Measurements from ENCODE around the genes TSC22D4 and EPHB4.

- PRO-cap, result no peak
Measured at GRCh38 chr7:100374594-100374890, 1.3 kb downstream of the PILRA start.

- PRO-cap, result bidirectional peak, plus-strand start at chr7:100430362, minus-strand start at chr7:100430299
Measured at GRCh38 chr7:100429958-100430597, 447 bp downstream of the MEPCE start.

- PRO-cap, result bidirectional peak, plus-strand start at chr7:100479576, minus-strand start at chr7:100479178
Measured at GRCh38 chr7:100478661-100479718, at the start of gene TSC22D4. TSC22D4 (minus strand) TSS chr7:100479214.

- PRO-cap, result no peak
Measured at GRCh38 chr7:100539659-100539949, 601 bp downstream of the AGFG2 start.

- PRO-cap, result no peak
Measured at GRCh38 chr7:100572930-100573298, 786 bp downstream of the SAP25 start.

DNA sequence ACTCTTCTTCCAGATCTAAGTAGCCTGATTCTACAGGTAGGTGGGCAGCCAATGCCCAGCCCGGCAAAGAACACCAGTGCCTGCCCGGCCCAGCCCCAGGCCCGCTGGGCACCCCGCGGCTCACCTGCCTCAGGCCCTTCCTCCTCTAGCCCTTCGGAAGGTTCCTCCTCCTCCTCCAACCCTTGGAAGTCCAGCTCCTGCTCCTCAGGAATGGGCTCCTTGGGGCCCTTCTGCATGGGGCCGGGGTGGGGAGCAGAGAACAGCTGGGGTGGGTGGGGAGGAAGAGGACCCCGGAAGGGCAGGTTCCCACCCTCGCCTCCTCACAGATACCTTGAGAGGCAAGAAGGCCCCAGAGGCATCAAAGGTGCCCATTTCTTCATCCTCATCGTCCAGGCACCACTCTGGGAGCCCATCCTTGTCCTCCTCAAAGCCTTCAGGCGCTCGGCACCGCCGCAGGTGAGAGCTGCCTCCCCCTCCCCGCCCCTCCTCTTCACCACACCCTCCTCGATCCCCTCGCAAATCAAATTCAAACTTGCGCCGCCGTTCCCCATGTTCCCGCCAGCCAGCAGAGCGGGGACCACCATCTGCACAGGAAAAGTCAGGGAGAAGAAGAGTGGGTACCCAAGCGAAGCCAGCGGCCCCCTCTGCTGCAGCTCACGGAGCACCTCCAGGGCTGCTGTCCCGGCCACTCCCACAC lies 8.1 kb downstream of the GIGYF1 start:
- PRO-cap, result no peak

DNA sequence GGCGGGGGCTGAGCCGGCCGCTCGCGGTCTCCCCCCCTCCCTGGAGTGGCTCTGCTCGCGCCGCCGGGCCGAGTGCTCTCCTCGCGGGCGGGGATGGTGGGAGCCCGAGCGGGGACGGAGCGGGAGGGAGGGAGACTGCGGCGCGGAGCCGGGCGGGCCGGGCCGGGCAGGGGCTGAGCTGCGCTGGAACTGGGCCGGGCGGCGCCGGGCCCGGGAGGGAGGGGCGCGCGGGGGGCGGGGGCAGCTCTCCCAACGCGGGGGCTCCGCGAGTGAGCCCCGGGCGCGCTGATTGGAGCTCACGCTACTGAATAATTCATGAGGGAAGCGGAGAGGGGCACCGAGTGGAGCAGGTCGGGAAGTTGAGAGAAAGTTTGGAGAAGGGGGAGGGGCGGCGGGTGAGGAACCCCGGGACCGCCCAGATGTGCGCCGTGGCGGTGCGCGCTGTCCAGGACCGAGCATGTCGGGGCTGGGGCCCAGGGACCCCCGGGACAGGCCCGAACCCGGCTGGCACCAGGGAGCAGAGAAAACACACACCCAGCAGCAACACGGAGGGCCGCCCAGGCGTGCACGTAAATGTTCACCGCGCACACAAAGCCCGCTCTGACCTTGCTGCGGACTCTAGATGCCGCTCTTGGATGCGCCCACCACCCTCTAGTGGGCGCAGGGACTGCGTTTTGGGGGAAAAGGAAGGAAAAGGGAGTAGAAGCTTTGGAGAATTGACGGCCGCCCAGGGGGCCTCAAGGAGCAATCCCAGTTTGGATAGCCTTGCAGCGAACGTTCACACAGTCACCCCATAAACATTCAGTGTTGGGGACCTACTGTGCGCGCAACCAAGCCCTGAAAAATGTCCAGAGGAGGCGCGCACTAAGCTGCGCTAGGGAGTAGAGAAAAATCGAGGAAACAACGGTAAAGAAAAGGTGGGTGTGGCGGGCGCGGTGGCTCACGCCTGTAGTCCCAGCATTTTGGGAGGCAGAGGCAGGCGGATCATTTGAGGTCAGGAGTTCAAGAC lies at the start of gene EPHB4:
Gene EPHB4 (minus strand): TSS at position 191 of the 1,009 bp plus-strand sequence.
- PRO-cap, result bidirectional peak, plus-strand start at position 376 of the sequence, minus-strand start at position 191 of the sequence

DNA sequence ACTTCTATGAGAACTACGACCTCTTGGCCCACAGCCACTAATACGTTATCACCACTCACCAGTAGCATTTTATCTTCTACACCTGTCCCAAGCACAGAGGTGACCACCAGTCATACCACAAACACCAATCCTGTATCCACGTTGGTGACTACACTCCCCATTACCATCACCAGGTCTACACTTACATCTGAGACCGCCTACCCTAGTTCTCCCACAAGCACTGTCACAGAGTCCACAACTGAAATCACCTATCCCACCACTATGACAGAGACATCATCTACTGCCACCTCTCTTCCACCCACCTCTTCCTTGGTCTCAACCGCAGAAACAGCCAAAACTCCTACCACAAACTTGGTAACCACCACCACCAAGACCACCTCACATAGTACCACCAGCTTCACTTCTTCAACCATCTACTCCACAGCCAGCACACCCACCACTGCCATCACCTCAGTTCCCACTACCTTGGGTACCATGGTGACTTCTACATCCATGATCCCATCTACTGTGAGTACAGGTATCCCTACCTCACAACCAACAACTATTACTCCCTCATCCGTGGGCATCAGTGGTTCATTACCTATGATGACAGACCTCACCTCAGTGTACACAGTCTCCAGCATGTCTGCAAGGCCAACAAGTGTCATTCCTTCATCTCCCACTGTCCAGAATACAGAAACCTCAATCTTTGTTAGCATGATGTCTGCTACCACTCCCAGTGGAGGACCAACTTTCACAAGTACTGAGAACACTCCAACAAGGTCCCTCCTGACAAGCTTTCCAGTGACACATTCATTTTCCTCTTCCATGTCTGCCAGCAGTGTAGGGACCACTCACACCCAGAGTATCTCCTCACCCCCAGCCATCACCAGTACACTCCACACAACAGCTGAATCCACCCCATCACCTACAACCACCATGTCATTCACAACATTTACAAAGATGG lies 6.9 kb downstream of the MUC3A start:
- PRO-cap, result no peak

DNA sequence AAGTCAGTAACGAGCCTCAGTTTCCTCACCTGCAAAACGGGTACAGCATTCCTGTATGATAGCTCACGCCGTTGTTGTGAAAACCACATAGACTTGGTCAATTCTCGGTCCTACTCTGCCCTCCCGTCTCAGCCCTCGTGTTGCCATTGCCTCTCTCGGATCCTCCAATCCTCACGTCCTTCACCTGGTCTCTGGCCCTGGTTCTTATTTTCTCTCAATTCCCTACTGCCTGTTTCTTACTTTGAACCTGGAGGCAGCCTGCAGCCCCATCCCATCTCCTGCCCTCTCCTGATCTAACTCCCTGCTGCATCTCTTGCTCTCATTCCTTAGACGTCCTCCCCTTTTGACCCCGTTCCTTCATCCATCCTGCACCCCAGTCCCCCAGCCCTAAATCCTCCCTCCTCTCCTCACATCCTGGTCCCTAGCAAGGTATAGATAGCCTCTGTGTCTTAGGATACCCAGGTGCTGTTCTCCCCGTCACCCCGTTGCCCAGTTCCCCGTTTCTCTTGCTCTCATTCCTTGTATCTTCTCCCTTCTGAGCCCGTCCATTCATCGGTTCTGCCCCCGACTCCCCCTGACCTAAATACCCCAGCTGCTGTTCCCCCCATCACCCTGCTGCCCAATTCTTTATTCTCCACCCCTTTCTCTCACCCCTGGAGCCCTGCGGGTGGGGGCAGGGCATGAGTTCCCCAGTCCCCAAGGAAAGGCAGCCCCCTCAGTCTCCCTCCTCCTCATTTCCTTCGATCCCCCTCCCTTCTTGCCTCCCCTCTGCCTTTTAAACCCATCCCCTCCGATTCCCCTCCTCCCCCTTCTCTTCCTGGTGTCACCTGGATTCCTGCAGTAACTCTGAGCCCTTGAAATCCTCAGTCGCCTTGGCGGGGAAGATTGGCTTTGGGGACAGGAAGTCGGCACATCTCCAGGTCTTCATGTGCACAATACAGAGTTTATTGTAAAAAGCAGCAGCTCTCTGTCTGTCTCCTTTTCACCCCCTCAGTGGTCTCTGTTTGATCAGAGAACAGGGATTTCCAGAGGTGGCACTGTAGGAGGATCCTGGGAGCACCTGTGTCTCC lies 1.6 kb upstream of the MUC12 start:
- PRO-cap, result no peak

DNA sequence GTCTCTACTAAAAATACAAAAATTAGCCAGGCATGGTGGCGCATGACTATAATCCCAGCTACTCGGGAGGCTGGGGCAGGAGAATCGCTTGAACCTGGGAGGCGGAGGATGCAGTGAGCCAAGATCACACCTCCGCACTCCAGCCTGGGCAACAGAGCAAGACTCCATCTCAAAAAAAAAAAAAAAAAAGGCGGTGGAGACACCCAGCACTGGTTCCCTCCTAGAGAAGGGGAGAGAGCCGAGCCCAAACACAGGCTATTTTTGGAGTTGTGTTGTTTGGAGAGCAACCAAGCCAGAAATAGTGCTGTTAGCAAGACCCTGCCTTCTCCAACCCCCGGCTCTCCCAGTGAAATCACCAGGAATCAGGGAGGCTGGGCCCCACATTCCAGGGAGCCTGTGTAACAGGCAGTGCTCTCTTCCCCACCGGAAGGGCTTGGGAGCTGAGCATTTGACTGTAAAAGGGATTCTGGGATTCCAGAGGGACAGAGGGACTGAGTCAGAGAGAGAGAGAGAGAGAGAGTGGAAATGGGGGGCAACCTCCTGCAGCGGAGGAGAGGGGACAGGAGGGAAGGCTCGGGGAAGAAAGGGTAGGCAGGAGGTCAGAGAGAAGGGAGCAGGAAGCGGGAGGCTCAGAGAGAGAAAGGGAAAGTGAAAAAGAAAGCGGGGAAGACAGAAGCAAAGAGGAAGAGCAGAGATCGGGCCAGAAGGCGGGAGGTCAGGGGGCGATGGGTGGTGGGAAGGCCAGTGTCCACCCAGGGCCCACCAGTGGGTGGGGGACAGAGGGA lies 5.0 kb upstream of the SERPINE1 start:
- PRO-cap, result bidirectional peak, plus-strand start at position 703 of the sequence, minus-strand start at position 348 of the sequence

- PRO-cap, result no peak
Measured at GRCh38 chr7:101136765-101137432, 10.0 kb downstream of the SERPINE1 start.

DNA sequence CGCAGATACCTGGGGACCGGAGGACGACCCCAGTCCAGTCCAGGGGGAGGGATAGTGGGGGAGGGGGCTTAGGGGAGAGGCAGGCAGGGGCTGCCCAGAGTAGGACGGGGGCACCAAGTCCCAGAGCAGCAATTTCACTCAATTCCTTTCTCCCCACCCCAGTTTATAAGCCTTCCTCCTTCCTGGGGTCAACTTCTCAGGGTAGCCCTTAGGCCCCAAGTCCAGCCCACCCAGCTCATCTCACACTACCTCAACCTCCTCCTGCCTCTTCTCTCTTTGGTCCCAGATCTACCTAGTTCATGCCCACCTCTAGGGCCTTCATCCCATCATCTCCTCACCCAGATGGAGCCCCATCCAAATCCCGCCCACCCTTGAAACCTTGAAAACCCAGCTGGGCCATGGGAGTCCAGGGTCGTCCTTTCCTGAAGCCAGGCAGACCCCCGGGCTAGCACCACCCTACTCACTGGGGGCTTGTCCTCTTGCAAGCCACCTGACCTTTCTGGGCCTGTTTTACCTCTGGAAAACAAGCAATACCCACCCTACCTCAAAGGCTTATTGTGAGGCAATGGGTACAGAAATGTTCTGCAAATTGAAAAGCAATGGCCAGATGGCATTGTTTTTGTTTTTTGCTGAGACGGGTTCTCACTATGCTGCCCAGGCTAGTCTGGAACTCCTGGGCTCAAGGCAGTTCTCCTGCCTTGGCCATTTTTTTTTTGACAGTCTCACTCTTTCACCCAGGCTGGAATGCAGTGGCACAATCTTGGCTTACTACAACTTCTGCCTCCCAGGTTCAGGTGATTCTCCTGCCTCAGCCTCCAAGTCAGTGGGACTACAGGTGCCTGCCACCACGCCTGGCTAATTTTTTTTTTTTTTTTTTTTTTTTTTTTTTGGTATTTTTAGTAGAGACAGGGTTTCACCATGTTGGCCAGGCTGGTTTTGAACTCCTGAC lies 4.4 kb downstream of the CLDN15 start:
- PRO-cap, result no peak

DNA sequence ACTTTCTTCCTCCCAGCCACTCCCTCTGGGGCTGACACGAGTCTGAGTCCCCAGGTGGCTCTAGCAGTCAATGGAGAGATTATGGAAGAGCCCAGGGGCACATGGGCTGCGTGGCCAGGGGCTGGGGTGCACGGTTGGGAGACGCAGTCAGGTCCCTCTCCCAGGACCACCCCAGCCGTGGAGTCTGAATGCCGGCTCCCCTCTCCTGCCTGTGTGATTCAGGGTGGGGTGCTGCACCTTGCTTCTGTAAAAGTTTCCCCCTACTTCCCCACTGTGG lies 1.9 kb downstream of the CLDN15 start:
- PRO-cap, result bidirectional peak, plus-strand start at position 70 of the sequence, minus-strand start outside the sequence; bidirectional peak, plus-strand start at position 214 of the sequence, minus-strand start at position 170 of the sequence

GRCh38 chr7:101238683-101239069 lies 1.1 kb upstream of the CLDN15 start:
- PRO-cap, result bidirectional peak, plus-strand start at chr7:101238804, minus-strand start at chr7:101238638

GRCh38 chr7:101349104-101349690 lies 13.5 kb upstream of the COL26A1 start:
- PRO-cap, result no peak

DNA sequence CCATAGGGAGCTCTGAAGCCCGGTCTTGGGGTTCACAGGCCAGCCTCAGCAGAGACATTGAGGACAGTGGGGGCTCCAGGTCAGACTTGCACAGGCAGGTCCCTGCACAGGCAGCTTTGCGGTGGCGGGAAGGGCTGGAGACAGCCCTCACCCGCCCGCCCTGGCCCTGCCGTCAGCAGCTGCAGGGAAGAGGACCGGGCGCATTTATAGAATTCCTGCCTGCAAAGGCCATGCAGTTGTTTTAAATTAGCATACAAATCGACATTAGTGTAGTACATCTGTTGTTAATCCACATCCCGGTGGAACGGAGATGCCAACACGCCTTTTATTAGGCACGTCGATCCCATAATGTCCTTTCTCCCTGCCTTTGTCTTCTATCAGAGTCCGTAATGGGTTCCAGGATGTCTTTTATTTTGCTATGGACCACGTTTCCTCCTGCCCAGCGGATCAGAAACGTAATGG lies 123.7 kb downstream of the COL26A1 start:
- PRO-cap, result no peak

- PRO-cap, result no peak
Measured at GRCh38 chr7:101718404-101719535, 89.7 kb upstream of the MYL10 start.

DNA sequence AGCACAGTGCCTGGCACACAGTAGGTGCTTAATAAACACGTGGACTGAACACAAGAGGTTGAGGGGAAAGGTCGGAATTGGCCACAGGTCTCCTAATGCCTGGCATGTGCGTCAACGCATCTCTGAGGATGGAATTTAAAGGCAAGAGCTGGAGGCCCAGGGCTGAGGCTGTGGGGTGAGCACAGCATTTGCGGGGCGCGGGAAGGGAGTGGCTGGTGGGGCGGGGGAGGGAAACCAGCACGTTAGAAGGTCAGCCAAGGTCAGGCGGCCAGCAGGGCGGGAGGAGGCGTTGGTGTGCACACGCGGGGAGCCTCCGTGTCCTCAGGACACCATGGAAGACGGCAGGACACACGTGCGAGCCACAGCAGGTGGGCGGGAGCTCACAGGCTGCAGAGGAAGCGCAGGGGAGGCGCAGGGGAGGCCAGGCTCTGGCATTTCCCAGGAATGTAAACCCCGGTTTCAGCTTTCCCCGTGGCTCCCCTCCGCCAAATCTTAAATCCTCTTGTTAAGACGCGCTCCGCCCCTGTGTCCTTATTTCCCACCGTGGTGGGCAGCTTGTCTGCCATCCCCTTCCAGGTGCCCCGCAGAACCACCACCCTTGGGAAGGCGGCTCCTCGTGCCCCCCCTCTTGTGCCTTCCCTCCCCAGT lies 52.0 kb downstream of the CUX1 start:
- PRO-cap, result no peak

DNA sequence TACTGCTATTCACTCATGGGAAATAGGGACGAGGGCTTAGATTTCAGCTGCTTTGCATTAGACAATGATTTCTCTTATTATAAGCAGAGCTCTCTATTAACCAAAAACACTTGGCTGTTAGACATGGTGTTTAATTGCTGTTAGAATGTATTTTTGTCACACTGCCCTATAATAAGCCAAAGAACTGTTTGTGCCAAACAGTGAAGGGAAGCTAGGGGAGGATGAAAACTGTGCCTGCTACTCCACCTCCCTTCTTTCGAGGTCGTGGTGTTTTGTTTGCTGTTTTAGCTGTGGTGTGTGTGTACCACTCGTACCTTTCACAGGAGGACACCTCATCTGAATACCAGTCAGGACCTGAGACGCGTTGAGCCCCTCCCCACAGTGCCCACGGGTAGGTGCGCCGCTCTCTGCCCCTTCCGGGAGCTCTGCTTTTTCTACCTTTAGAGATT lies 57.9 kb downstream of the CUX1 start:
- PRO-cap, result no peak

GRCh38 chr7:101881023-101881558 lies 63.7 kb downstream of the CUX1 start:
- PRO-cap, result no peak

All from duodenum (tissue), 1 donor.